ENCODE measurements around the genes DDX60 and HPF1.

GRCh38 chr4:165206910-165207199 lies 506 bp upstream of the KLHL2 start:
- PRO-cap, result no peak
- RAMPAGE, long total RNA, 4 experiments, result no peak in any of the 4 experiments

DNA sequence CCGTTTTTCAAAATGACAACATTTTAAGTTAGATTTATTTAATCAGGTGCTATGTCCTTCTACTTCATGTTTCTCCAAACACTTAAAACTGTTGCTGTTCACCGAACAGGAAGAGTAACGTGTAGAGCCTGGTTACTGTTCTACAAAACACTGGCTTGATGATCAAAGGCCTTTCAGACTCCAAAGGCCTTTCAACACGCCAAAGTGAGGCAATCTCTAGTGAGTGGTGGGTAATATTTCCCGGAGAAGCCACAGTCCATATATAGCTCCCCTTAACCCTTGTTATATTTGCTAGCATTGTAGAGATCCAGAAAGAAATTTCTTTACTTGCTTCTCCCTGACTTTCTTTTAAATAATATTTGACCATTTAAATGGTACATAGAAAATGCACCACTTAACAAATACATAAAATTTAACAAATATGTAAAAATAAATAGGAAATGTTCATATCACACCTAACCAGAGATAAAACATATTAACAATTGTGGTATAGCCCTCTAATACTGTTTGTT lies 23.1 kb downstream of the GK3 start:
- PRO-cap, result no peak
- RAMPAGE, long total RNA, 4 experiments, result no peak in any of the 4 experiments

DNA sequence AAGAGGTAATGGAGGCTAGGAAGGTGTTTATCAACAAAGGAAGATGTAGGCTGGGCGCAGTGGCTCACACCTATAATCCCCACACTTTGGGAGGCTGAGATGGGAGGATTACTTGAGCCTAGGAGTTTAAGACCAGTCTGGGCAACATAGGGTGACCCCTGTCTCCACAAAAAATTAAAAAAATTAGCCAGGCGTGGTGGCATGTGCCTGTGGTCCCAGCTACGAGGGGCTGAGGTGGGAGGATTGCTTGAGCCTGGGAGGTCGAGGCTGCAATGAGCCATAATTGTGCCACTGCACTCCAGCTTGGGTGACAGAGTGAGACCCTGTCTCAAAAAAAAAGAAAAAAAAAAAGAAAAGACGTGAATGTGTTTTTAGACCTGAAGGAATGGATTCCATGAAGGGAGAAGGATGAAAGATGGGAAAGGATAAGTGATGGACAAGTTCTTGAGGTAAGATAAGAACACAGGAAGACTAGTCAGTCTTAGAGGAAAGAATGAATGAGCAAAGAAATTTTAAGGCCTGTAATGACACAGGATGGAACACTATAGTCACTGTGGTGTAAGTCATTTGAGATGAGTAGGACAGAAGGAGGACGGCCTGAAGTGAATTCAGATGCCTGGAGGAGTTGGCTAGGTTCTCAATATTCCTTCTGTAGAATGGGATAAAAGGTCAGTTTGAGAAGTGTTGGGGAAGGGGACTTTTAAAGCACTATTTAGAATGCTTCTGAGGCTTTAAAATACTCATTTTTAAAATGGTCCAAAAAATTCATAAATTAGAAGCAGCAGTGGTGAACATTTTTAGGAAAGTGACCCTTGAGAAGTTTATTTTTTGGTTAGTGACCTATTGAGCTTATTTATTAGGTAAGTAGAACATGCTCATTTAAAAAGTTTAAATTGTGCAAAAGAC lies 3.8 kb downstream of the MSMO1 start:
- PRO-cap, result no peak
- RAMPAGE, long total RNA, 4 experiments, result no peak in any of the 4 experiments

DNA sequence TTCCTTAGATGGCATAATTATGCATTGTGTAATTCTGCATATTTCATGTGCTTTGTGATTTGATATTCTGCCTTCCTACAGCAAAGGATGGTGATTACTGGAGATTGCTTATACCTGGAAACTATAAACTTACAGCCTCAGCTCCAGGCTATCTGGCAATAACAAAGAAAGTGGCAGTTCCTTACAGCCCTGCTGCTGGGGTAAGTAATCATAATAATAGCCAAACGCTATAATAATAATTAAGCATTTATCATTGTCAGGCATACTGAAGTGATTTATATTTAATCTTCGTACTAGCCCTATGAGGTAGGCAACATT lies 116.6 kb downstream of the CPE start:
- PRO-cap, result no peak
- RAMPAGE, long total RNA, 4 experiments, result no peak in any of the 4 experiments

DNA sequence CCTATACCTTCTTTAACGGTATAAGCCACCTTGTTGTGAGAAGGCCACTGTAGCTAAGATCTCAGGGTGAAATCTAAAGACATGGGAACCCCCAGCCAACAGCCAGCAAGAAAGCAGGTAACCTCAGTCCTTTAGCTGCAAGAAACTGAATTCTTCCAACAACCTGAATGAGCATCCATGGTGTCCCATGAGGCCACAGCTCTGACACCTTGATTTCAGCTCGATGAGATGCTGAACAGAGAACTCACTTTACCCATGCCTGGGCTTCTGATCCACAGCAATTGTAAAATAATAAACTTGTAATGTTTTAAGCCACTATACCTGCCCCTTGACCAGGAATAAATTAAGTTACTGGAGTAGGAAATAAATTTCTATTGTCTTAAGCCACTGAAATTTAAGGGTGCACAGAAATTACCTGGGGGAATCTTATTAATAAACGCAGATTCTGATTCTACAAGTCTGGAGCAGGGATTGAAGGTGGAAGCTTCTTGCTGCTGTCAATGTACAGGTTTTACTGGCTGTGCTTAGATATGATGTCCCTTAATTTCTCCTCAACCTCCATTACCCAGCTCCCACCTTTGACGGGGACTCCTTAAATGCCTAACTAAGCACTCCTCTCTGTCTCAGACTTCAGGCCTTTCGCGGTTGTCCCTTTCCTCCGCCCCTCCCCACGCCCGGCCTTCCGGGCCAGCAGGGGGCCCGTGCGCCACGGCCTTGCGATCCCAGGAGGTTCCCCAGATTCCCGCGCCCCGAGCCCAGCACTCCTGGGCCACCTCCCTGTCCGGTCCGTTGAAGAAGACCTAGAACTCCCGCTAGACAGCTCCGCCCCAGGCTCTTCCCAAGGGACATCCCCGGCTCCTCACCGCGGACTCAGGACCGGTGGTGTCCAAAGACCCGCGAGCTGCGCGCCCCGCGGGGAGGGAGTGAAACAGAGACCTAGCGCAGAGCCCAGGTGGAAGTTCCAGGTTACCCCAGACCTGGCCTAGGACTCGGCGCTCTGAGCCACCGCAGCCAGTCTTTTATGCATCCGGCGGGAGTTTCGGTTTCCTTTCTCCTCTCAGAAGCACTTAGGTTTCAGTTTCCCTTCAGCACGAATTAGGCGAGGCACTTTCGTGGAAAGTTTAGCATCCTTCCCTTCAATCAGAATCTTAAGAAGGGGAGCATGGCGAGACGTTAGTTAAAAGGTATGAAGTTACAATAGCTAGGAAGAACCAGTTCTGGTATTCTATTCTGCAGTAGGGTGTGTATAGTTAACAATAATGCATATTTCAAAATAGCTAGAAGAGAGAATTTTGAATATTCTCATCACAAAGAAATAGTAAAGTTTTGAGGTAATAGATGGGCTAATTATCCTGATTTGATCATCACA lies at the start of gene DDX60:
TSS of gene DDX60 (minus strand) at position 994 of the 1,369 bp plus-strand sequence.
- PRO-cap, result bidirectional peak, plus-strand start at position 680 of the sequence, minus-strand start at position 640 of the sequence; bidirectional peak, plus-strand start at position 1,139 of the sequence, minus-strand start at position 994 of the sequence
- RAMPAGE, long total RNA, 4 experiments, result start-site peak on the minus strand in 3 of 4 experiments, centred at positions 977 to 1,027 of the sequence, 23 to 51 reads per replicate

DNA sequence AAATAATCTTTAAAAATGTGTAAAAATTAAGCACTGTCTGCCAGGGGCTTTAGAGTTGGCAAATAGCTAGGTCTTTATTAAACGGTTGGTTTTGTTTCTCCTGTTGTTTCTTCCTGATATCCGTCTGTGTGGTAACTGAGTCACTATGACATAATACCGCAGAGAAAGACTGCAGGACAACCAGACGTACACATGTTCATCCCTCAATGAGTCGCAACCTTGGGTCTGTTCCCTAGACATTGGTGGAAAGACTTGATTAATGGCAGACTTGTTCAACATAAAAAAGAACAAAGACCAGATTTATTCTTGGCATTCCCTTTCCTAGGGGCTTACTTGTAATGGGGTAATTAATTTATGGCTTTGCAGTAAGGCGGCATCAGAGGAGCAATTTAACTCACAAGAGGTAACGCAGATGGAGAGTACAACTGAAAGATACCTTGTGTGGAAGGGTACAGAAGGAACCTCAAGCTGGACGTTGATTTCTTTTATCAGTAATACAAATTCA lies 134.0 kb downstream of the PALLD start:
- PRO-cap, result no peak
- RAMPAGE, long total RNA, 4 experiments, result no peak in any of the 4 experiments

DNA sequence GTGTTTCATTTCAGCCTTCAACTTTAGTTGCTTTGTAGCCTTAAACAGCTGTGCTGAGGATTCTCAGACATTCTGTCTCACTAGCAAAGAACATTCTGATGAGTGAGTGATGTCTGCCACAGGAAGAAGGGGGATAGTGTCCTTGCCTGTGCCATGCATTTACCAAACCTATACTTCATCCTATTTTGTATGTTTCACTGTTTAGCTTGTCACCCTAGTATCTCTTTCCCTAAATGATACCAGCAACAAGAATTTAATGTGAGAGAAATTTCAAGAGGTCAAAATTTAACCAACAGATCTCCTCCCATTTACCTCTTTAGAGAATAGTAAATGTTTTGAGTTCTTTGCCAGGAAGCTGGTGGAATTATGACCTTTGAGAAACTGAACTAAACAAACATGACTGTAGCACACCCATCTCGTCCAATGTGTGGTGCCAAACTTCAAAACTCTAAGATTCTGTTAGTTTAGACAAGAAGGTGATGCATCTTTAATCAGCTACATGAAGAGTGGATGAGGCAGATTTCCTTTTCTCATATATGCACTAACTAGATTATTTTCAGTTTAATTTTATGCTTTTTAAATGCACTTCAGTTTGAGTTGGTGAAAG lies 165.7 kb downstream of the PALLD start:
- PRO-cap, result no peak
- RAMPAGE, long total RNA, 4 experiments, result no peak in any of the 4 experiments

- PRO-cap, result bidirectional peak, plus-strand start at chr4:168766050, minus-strand start at chr4:168765839
- RAMPAGE, long total RNA, 4 experiments, result no peak in any of the 4 experiments
These were observed 244.2 kb downstream of the CBR4 start for GRCh38 chr4:168765985-168766110.

DNA sequence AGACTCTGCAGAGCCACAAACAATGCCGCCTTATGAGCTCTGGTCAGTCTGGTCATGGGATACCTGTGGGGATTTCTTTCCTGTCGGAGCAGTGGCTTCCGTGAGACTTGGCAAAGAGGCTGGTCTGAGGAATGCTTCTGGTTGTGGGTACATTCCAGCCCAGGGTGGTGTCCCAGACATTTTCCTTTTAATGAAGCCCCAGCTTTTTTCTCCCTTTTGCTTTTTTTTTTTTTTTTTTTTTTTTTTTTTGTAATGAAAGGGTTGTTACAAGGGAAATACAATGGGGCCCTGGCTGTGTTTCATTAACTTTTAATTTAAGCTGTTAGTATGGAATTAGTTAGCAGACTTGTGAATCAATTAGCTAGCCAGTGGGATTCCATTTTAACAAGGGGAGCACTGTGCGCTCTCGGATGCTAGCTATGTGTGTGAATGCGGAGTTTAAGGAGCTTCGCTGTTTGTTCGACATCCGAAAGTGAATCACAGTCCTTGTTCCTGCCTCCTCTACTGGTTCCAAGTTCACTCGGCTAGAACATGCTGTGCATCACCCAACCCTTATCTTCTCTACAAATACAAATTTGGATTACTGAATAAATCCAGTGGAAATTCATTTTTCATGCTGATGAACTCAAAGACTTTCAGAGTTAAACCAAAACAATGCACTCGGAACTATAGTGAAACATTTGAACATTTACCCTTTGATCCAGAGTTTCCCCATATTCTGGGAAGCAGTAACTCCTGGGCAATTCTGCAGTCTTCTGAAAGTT lies 225.0 kb downstream of the CBR4 start:
- PRO-cap, result no peak
- RAMPAGE, long total RNA, 4 experiments, result no peak in any of the 4 experiments

DNA sequence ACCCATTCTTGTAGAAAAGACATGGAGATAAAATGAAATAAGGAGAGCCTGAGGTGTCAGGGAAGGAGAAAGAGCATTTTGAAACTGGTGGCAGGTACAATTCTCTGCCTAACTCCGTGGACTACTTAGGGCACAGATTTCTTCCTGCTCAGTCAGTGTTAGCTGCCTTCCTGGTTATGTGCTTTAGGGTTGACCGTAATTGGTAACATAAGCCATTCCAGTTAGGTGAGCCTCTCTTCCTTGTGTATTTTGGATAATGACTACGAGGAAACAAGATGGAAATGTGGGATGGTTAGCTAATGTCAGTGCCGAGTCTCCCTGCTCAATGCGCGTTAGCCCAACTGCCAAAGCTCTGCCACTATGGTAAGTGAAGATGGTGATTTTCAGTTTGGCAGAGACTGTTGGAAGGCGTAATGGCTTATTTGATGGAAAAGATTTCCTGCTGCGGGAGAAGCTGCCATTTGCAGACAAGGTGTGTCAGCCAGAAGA lies 174.1 kb downstream of the CBR4 start:
- PRO-cap, result bidirectional peak, plus-strand start at position 247 of the sequence, minus-strand start at position 178 of the sequence
- RAMPAGE, long total RNA, 4 experiments, result no peak in any of the 4 experiments

- PRO-cap, result bidirectional peak, plus-strand start at chr4:168858244, minus-strand start at chr4:168858055
- RAMPAGE, long total RNA, 4 experiments, result no peak in any of the 4 experiments
These were observed 152.0 kb downstream of the CBR4 start for GRCh38 chr4:168857886-168858580.

GRCh38 chr4:168868997-168869525 lies 141.0 kb downstream of the CBR4 start:
- PRO-cap, result no peak
- RAMPAGE, long total RNA, 4 experiments, result no peak in any of the 4 experiments

GRCh38 chr4:168894520-168894862 lies 115.6 kb downstream of the CBR4 start:
- PRO-cap, result no peak
- RAMPAGE, long total RNA, 4 experiments, result no peak in any of the 4 experiments

DNA sequence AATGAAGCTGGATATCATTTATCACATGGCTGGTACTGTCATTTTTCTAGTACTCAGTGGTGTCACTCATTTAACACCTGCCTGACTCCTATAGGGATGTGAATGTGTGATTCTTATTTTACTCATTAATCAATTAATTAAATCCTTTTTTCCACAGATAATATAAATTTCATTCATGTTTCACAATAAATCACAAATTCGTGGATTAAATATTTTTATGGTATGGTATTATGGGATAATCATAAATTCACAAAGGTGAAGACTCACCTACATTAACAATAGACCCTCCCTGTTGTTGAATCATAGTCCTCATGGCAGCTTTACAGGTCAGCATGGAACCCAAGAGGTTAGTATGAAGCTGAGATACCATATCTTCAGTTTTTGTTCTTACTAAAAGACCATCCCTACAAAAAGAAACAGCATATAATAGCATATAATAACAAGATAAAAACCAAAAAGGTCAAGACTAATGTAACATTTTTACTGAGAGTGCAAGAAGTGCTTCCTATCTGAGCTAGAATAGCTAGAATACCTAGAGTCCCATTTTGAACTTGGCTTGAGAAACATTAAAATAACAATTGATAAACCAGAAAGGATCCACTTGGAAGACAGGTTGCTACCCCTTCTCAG lies 3.5 kb downstream of the CBR4 start:
- PRO-cap, result no peak
- RAMPAGE, long total RNA, 4 experiments, result no peak in any of the 4 experiments

- PRO-cap, result no peak
- RAMPAGE, long total RNA, 4 experiments, result no peak in any of the 4 experiments
These were observed 118.8 kb upstream of the CBR4 start for GRCh38 chr4:169128739-169129461.

DNA sequence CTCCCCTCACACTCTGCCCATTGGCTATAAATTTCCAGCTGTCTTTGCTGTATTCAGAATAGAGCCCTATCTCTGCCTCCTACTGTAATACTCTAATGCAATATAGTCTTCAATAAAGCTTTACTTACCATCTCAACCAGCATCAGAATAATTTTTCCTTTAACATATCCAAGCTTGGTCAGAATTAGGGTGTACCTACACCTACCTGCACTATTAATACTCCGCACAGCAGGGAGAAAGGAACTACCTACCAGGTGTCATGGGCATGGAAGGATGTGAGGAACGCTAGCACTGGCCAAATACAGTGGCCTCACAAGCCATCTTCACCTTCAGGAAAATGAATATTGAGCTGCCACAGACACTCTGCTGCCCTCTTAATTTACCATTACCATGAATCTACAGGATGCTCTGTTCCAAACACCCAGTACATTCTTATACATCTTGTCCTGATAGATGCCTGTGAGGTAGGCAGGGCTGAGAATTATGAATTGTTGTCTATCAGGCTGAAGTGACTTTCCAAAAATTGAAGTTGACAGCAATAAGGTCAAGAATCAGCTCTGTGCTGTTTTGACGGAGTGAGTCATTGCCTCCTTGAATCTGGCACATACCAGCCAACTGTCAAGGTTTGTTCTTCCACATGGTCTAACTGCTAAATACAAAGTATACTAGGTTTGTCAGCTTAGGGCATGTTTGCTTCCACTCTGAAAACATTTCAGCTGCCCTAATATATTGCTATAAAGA lies 32.5 kb downstream of the SH3RF1 start:
- PRO-cap, result no peak
- RAMPAGE, long total RNA, 4 experiments, result no peak in any of the 4 experiments

GRCh38 chr4:169268634-169269727 lies 1.8 kb downstream of the SH3RF1 start:
- PRO-cap, result no peak
- RAMPAGE, long total RNA, 4 experiments, result no peak in any of the 4 experiments

- PRO-cap, result bidirectional peak, plus-strand start at chr4:169619711, minus-strand start at chr4:169619705
- RAMPAGE, long total RNA, 4 experiments, result no peak in any of the 4 experiments
These were observed 750 bp upstream of the CLCN3 start for GRCh38 chr4:169619367-169620288.

DNA sequence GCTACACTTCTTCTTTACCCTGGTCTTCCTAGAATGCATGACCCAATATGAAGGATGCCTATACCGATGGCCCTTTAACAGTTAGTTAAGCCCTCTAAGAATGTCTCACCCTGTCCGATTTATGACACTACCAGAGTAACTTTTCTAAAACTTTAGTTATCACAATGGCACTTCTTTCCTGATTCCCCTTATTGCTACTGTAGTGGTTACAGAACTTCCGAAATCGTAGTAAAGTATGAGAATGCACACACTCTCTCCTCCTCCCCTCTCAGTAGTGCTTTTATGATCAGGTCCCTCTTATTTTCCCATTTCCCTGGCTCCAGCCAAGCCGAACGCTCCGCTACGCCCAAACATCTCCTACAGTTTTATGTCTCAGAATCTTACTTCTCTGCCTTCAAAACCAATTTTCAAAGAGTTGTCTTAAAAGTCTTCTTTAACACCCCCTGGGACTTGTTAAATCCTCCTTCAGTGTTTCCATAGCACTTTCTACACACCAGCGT lies 795 bp downstream of the HPF1 start:
- PRO-cap, result no peak
- RAMPAGE, long total RNA, 4 experiments, result no peak in any of the 4 experiments

DNA sequence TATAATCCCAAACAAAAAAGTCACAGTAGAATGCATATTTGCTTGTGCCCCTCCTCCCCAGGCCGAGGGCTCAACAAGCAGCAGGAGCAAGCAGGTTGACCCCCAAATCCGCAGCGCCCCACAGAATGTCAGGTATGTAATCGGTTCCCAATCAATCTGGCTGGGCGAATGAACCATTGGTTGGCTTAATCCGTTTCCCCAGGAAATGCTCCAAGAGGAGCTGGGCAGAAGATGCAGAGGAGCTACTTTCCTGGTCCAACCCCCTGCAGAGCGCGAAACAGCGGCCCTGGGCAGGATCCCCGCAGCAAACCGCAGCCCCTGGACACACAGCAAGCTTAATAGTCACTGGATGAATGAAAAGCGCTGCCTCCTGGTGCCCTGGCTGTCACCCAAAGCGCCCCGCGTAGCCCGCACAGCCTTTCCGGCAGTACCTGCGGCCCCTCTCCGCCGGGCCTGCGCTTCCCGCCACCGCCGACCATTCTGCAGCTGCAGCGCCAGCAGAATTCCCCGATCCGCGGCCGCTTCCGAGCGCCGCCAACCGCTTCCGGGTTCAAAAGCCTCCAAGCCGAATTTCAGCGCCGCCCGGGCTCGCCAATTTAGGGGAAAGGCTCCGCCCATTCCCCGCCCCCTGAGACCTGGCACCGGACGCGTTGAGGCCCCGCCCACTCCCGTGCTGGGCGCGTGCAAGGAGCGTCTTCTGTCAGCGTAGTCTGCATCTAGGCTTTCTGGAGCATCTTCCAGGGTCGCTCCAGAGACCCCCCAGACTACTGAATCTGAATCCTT lies at the start of gene HPF1:
TSS of gene HPF1 (minus strand) at position 546 of the 783 bp plus-strand sequence.
- PRO-cap, result bidirectional peak, plus-strand start at position 665 of the sequence, minus-strand start at position 546 of the sequence
- RAMPAGE, long total RNA, 4 experiments, result start-site peak on the minus strand in 4 of 4 experiments, centred at positions 500 to 519 of the sequence, 133 to 887 reads per replicate